NALM6 (cell line): ENCODE measurements around a stretch of chr6.

GRCh38 chr6:53242069-53242320, 93.4 kb upstream of the GCM1 start:
- PRO-cap: no peak

DNA sequence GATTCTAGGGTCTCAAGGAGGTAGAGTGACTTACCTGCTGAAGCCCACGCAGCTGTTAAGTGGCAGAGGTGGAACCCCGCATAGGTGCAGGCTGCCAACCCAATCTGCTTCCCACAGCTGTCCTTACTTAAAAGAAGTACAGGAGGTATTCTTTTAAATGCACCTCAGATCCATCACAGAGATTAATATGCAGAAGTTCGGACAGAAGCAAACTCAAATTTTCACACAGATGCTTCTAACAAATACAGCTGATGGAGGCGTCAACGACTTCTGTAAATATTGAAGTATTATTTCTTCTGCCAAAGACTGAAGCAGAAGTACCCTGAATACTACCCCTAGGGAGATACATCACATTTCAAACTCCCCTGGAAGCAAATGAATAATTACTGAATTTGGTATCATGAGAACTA, 6.8 kb downstream of the ELOVL5 start:
- PRO-cap: no peak

DNA sequence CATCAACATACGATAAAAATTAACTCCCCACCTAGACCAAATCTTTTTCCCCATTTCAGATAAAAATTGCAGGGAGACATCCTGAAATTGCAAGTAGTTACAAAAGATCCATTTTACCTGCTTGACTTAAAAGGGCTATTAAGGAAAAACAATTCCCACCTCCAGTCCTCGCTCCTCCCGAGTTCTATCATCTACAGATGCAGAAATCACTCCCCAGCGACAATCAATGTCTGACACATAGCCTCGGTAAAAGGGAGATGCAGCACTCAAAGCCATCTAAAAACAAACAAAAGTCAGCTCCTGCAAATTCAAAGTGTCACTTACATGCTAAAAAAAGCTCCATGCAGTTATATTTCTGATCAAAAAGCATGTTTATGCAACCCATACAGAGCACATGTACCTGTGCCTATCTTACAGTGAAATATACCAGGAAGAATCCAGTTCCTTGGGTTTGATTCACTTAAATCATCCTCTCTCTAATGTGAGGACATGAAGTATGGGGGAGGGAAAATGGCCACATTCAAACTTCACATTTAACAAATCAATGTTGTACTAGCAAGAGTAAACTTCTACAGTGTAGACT, 36.4 kb downstream of the GCLC start:
- PRO-cap: no peak

- PRO-cap: no peak
These were observed 29.0 kb downstream of the GCLC start for GRCh38 chr6:53515754-53516349.

DNA sequence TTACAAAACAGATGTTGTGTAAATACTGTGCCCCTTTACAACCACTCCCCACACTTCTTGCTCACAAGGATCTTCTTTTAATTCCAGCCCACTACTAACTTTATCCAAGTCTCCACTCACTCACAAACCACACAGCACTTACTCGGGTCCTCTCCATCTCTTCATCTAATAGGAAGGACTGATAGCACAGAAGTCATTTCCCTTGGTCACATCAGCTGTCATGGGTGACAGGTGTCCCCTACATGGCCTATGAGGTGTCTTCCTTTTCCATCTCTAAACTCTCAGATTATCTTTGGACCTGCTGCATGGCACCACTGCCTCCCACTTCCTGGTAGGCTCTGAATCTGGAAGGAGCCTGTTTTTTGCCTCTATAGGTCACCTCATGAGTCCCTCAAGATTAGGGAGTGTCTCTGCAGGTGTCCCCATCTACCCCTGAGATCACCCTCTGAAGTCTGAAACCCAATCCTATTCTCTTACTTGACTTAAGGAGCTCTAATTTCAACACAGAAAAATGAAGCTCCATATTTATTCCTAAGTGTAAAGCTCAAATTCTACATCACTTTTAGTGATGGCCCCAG, 28.5 kb downstream of the GCLC start:
- PRO-cap: no peak

- PRO-cap: no peak
These were observed 49.3 kb downstream of the KLHL31 start for GRCh38 chr6:53615981-53616844.

DNA sequence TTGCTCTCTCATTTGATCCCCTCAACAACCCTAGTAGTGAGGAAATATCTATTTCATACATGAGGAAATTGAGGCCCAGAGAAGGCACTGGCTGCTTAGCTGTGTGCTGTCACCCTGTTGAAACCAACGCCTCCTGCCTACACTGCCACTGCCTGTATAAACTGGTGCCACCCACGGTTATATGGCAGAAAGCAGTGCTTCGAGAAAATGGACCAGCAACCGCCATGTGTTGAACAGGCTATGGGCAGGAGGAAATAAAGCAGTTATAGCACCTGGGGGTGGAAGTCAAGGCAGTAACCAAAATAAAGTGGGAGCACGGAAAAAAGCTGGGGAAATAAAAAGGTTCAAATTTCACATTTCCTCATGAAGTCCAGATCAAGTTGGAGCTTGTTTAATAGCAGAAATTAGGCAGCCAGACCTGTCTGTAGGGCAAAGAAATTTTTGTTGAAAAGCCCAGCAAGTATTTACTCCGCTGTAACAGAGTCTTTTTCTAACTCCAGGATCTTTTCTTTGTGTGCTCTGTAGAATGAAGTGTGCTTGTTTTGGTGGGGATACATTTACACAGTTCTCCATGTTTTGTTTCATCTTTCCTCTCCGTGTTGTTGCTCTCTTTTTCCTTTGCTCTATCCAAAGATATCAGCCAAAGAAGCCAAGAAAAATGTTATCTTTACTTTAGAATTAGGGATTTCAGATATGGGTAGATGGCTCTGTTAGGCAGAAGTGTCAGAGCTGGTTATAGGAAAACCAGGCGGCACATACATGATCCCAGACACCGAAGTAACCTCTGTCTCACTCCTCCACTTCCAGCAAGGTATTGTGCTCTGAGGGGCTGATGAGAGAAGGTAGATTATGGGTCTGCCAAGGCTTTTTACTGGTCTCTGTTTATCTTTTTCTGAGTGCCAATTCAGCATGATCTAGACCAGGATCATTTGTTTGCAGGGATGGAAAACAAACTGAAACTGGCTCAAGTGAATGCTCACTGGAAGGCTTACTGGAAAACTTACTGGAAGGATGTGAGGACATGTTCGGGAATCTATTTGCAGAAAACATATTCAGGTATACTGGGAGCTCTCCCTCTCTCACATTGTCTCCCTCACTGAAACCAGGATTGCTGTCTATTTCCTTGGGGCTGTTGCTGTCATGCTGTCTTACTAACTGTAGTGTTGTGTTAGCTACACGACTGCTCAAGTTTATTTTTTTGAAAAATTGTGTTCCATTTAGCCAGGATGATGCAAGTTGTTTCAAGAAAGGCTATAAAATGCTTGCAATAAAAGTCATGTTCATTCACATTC, 37.5 kb downstream of the KLHL31 start:
- PRO-cap: no peak

DNA sequence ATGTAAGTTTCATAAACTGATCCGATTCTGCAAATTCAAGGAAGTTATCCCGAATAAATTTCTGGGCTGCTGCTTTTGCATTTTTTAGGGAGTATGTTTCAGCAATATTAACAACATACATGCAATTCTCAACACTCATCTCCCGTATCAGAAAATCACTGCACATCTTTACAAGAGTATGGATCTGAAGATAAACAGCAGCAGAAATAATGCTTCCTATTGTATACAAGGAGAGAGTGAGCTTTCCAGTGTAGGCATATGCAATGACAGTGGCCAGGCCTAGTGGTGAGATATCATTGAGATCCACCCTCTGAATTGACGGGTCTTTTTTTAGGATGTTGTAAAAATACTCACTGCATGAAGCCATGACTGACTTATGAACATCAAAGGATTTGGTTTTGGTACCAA, 10.9 kb downstream of the KLHL31 start:
- PRO-cap: no peak

DNA sequence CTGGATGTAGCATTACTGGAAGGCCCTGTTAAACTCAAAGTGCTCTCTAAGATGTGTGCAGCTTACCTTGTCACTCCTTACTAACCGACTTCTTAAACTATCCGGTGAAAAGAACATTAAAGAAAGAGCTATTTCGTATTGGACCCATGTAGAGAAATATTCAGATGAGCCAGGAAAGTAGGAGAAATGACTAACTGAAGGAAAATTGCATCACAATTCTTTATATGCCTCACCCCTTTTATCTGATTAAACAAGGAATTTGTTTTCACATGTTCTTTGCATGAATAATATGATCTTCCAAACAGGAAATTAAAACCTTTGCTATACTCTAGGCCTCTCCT, 42.0 kb upstream of the LRRC1 start:
- PRO-cap: no peak

DNA sequence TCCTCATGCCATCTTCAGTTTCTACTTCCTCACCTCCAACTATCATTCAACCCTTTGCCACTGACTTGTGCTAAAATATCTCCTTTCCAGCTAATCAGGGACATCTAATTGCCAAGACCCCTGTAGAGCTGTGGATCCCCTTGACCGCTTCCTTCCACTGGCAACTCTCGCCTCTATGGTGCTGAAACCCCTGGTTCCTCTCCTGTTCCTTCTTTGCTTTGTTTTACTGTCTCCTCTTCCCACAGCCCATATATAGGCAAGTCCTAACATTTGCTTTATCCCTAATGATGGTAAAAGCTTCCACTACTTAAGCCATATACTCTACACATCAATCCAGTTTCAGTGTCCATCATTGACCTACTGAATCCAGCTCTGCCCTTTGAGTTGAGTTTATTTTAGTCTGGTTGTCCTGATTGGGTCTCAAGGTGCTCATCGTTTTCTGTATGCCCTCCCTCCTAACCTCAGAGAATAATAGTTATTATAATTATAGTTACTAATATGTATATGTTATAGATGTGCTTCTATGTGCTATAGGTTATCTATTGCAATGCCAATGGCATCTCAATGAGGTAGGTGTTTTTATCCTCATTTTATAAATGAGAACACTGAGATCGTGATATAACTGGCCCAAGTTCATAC, 28.6 kb upstream of the LRRC1 start:
- PRO-cap: no peak

DNA sequence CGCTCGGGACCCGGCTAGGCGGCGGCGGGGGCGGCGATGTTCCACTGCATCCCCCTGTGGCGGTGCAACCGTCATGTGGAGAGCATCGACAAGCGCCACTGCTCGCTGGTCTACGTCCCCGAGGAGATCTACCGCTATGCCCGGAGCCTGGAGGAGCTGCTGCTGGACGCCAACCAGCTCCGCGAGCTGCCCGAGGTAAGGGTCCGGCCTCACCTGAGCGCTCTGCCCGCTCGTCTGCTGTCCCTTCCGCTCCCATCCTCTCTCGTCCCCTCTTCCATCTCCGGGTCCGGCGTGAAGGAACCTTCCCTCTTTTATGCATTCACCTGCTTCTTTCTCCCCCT, 386 bp downstream of the LRRC1 start:
- PRO-cap: no peak

DNA sequence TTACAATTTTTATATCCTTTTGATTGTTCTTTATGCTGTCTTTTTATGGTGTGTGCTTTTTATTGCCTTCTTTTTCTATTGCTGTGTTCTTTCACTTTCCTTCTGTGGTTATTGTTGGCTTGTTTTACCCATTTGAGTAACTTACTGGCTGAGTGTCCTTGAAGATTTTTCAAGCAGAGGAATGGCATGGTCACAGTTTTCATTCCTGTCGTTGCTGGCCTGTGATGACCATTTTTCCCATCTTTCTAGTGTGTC, 30.9 kb downstream of the LRRC1 start:
- PRO-cap: no peak

- PRO-cap: no peak
These were observed 149.2 kb upstream of the MLIP start for GRCh38 chr6:53961995-53962528.

- PRO-cap: no peak
These were observed 91.4 kb upstream of the MLIP start for GRCh38 chr6:54019856-54020213.

DNA sequence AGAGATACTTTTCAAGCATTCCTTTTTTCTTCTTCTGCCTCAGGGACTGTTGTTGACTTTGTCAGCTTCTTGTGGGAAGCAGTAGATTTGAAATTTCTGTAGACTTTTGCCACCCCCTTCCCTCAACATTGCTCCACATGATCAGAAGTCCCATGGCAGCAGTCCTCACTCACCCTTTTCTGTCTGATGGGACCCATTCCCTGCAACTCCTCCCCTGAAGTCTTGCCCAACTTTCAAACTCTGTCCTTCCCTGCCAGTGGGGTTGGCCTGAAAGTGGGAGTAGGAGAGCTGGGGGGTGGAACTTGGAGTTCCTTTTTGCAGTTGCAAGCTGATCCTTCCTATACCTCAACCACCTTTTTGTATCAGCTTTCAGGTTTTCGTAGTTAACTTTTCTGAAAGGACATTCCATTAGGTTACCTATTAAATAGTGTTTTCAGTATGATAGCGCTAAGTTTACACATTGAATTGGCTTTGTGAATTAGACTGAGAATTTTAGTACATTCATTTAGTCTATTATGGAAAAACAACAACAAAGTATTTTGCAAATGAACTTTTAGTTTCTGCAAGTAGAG, 38.3 kb upstream of the MLIP start:
- PRO-cap: no peak

GRCh38 chr6:56372264-56372513, 124.8 kb upstream of the COL21A1 start:
- PRO-cap: no peak

DNA sequence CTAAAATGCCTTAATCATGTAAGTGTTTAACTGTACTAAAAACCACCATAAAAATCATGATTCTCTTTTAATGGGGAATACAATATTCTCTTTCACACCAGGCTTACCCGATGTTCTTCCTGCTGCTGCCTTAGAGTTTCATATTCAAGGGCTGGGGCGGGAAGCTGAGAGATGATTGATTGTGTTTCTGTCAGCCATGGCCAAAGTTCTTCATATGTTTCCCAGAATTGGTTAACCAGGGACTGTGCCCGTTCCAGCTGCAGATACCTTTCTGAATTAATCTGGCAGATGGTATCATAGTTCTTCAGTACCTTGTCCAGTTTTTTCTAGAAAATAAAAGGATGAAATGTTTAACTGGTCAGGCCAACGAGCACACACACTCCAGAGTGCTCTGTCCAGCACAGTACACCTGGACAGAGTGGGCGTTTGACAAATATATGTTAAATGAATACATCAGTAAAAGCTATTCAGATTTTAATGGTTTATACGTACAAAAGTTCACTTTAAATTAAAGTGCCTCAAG, 268.0 kb upstream of the COL21A1 start:
- PRO-cap: no peak

- PRO-cap: no peak
These were observed 339.1 kb downstream of the DST start for GRCh38 chr6:56615550-56615932.

DNA sequence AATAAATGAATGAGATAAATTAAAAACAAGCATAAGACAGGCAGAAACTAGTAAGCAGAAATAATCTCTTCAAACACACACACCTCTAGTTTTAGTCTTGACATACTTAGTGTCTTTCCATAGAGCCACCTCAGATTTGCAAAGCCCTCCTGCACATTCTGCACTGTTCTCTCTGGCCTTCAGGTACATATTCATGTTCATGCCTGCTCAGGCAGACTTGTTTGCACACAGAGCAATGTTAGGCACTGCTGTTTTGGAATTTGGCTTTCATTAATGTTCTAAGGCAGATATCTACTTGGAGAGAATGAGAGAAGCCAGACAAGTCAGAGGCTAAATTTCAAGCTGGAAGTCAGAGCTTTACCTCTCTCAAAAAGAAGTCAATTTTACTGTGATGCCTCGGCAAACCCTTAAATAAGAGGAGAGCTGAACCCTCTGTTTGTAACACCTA, 290.6 kb downstream of the DST start:
- PRO-cap: no peak

GRCh38 chr6:56740407-56740914, 214.2 kb downstream of the DST start:
- PRO-cap: no peak